Measurements from ENCODE around the genes SPDYE6, UPK3BL2, RASA4 and SRPK2.

DNA sequence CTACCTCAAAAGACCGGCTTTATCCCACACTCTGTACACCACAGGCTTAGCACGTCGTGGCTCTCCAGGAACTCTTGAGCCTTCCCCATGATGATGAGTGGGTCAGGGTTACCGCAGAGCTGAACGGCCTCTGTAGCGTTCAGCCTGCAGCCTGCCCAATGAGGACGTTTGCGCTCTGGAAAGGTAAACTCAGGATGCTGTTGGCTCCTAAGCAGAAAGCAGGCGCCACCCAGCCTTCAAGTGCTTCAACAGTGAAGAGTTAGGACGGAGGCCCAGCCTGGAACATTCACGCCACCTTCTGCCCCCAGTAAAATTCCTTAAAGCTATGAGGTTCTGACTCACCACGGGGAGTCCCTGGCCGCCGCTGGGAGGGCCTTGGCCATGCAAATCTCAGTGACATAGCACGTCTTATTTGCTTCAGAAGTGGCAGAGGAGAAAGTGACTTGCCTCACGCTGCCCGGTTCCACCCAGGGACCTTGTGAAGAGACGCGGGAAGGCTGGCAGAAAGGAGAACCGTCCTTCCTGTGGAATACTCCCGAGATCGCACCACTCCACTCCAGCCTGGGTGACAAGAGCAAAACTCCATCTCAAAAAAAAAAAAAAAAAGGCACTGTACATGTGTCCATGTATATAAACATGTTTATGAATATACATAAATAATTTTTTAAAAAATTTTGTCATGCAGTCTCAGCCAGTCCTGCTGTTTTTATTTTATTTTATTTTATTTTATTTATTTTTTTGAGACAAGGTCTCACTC, 161.4 kb upstream of the SH2B2 start:
- PRO-cap = no peak

- PRO-cap = no peak
These were observed 145.7 kb upstream of the SH2B2 start for GRCh38 chr7:102140689-102141570.

DNA sequence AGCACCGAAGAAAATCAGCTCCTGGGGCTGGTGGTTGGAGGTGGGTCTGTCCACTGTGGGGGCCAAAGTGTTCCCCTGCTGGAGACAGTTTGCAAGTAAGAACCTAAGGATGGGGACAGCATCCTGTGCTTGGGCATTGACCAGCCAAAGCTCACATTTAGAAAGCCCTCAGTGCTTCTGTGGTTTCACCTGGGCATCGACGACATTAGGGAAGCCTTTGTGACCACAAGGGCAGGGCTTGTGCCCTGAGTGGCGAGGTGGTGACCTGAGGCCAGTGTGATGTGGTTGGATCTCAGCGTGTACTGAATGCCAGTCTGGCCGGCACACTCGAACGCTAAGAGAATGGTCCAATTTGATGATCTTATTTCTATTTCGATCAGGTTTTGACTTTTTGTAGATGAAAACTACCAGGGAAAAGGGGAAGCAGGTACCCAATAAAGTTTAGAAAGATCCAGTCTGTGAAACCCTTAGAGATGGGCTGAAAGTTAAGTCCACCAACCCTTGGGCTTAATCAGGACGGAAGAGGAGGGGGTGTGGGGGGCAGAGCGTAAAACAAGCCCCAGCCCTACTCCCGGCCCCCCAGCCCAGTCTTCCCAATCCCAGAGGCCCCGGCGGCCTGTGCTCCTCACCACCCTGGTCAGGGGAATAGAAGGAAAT, 32.0 kb upstream of the SH2B2 start:
- PRO-cap = no peak

DNA sequence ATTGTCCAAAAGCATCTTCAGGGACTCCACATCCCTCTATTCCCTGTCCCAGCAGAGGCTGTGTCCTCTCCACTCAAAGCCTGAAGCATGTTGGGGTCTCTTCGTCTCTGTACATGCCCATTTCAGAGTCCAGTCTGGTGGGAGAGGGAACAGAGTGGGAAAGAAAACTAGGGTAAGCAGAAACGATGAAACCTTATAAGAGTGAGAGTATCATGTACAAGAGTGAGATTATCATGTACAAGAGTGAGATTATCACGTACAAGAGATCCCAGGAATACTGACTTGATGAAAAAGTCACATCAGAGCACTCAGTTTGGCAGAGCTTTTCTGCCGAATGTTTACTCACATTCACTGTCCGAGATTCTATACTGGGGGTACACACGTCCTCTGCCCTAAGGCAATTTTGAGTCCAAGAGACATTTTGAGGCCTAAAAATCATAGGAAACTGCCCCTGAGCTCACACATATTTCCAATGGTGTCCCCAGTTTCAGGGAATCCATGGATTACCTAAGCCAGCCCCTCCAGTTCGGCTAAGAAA, at the start of gene SPDYE6:
SPDYE6 (minus strand) TSS at position 134 of the 538 bp plus-strand sequence.
- PRO-cap = no peak

GRCh38 chr7:102426207-102426999, 7.0 kb upstream of the ORAI2 start:
- PRO-cap = bidirectional peak, plus-strand start at chr7:102426523, minus-strand start at chr7:102426399; bidirectional peak, plus-strand start at chr7:102426825, minus-strand start at chr7:102426708

- PRO-cap = no peak
These were observed 2.6 kb upstream of the ORAI2 start for GRCh38 chr7:102430701-102431325.

- PRO-cap = no peak
These were observed 3.9 kb downstream of the LRWD1 start for GRCh38 chr7:102468641-102469210.

GRCh38 chr7:102543374-102543756, at the start of gene UPK3BL2:
Gene UPK3BL2 (minus strand): TSS chr7:102543696.
- PRO-cap = no peak

DNA sequence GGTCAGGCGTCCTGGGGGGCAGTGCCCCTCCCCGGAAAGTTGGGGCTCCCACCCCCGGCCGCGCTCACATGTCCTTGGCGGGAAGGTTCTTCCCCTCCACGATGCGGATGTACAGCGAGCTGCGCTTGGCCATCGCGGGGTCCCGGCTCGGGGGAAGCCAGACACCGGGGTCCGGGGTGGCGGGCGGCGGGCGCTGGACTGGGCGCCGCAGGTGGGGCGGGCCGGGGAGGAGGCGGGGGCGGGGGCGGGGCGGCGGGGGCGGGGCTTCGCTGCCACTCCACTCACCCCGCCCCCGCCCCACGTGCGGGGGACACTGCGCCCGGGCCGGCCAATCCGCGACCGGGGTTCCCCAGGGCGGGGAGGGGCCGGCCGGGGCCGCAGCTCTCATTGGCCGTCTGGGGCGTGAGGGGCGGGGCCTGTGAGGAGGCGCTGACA, at the start of gene RASA4:
RASA4 (minus strand) TSS at position 200 of the 435 bp plus-strand sequence.
- PRO-cap = unidirectional peak, minus-strand start at position 200 of the sequence

DNA sequence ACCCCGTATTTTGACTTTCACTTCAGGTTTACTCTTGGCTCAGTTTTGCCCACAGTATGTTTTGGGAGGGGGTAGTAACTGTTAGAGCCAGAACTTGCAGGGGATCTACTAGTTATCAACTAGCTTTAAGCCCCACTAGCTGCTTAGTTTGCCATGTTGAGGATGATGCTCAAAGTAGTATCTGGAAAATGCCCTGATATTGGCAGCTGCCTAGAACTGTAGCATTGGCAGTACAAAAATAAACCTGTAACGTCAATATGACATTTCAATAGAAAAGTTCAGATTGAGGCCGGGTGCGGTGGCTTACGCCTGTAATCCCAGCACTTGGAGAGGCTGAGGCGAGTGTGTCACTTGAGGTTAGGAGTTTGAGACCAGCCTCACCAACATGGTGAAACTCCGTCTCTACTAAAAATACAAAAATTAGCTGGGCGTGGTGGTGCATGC, 10.8 kb downstream of the PMPCB start:
- PRO-cap = no peak

DNA sequence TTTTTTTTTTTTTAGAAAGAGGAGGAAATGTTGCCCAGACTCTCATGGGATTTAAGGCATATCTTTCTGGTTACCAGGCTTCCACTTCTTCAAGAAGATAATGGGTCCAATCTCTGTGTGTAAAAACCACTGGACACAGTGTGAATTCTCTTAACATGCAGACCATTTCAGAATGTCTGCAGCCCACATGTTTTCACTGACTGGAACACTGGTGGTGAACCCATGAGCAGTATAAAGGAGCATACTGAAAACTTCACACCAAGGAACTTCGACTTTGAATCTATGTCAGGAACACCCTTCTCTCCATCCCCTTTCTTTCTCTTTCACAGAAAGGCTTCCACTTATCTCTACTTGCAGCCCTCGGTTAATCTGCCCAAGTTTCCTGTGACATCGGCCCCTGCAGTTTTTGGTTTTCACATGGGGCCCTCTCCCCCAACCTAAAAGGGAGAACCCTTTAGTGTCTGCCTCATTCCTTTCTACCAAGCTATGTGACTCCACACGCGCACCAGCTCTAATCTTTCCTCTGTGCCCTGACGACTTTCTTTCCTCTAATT, 70.2 kb downstream of the RELN start:
- PRO-cap = no peak

DNA sequence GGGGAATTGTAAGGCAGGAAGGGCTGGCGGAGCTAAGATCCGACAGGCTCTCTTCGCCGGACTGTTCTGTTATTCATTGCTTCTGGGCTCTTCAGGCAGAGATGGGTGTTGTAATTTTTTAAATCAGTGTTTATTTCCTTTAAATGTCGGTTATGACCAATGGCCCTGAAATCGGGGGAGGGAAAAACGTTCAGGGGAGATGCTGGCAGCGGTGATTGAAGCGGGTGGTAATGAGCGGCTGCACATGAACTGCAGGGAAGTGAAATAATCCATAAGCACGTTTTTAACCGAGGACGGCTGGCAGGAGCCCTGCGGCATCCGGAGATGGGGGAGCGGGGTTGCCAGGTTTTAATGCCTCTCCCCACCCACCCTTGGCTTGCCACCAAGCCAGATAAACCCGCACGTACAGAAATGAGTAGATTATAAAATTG, 927 bp upstream of the RELN start:
- PRO-cap = no peak

DNA sequence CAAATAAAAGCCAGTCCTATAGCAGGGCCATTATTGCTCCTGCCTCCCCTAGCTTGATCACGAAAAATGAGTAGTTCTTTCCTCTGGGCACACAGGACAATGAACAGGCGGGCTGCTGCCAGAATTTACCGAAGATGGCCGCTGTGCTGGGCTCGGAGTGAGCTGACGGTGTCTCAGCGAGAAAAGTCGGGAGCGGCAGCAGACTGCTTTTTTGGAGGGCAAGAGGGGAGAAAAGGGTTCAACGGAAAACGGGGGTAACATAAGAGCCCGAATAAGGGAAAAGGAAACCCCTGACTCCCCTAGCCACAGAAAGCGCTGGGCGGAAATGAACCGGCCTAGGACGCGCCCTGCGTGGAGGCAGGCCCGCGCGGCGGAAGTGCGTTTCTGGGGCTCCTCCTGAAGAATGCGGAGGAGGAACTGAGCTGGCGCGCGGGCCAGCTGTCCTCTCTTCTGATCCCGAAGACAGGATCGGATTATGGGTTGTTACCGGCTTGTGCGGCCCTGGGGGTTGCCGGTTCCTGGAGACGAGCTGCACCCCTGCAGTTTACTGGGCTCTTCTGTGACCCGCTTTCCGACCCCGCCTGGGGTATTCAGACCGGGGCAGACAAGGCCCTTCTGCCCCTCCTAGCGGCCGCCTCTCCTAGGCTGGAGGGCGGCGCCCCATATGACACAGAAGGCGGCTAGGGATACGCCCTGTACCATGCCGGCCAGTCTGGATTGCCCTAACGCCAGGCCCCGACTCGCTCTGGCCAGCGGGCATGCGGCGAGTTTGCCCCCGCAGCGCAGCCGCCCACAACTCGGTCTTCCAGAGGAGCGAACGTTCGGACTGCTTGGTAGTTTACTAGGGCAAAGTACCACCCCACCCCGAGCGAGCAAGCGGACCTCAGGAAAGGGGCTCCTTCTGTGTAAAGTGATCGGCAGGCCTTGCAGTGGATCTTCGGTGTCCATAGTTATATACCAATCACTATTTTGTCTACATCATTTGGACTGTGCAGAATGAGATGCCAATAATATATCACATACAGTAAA, 30.1 kb upstream of the KMT2E start:
- PRO-cap = bidirectional peak, plus-strand start at position 128 of the sequence, minus-strand start at position 101 of the sequence; bidirectional peak, plus-strand start at position 400 of the sequence, minus-strand start at position 378 of the sequence; bidirectional peak, plus-strand start at position 710 of the sequence, minus-strand start at position 590 of the sequence

GRCh38 chr7:105017722-105018337, 3.8 kb downstream of the KMT2E start:
- PRO-cap = unidirectional peak, minus-strand start at chr7:105017822; unidirectional peak, minus-strand start at chr7:105017897

- PRO-cap = no peak
These were observed 93.3 kb downstream of the KMT2E start for GRCh38 chr7:105107215-105107893.

DNA sequence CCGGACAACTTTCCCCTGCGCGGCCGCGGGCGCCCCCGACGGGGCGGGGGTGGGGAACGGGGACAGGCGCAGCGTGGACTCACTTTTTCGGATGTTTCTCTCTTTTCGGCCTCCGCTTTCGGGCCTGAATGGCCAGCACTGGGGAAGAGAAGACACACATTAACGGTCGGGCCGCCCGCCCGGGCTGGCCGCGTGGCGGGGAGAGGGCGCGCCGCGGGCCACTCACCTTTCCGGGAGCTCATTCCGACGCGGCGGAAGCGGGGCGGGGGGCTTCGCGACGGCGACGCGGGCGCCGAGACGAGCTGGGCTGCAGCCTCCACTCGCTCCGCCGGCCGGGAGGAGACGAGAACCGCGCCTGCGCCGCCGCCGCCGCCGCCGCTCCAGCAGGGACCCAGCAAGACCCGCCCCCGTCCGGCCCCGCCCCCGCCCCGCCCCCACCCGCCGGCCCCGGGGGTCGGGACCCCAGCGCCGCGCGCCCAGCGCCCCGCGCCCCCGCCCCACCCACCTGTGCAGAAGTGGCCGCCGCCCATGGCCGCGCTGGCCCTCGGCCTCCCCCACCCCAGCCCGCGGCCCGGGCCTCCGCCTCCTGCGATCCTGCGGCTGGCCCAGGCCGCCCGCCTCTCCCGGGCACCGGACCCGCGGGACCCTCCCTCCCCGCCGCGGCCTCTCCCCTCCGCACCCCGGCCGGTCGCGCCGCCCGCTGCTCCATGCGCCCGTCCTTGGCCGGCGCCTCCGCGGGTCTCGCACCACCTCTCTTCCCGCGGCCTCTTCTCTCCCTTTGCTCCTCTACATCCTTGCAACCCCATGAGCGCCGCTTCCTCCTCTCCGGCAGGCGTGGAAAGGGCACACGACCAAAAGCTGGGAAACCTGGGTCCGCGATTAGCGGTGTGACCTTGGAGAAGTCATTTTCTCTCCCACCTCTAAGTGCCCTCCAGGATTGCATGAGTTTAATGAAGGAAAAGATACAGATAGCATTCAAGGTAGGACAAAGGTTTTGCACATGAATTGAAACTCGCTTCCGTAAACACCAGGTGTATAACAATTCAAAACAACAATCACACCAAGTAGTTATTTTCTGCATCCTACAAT, at the start of gene SRPK2:
SRPK2 (minus strand) TSS at position 357 of the 1,089 bp plus-strand sequence.
- PRO-cap = bidirectional peak, plus-strand start at position 437 of the sequence, minus-strand start at position 337 of the sequence

DNA sequence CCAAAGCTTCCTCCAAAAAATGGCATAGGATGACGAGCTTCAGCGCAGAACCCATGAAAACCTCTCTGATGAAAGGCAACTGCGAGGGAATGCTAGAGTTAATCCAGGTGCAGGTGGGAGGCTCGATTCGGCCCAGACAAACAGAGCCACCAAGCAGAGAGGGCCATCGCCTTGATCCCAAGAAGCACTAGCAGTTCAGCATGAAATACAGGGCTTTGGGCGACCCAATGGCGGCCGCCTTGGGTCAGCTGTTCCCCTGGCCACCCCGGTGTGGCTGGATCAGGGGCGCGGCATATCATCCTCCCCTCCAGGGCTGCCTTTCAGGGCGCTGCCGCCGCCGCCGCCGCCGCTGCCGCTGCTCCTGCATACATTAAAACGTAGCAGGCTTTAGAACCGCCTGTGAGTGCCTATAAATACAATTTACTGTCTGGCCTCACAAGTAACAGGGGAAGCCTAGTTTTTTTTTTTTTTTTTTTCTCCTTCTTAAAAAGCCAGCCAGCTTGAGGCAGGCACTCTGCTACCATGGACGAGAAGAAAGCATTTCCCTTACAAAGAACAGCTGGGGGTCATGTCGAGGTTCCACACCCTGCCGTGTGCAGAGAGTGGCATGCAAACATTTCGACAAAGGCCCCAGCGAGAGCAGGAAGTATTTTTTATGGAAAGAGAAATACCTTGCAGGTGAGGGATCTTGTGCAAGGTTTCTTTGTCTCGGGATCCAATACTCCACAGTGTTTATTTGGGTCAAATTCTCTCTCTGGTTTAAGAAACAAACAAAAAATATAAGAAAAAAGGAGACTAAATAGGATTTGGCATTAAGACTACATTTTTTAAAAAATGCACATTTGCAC, 57.7 kb upstream of the EFCAB10 start:
- PRO-cap = no peak

GRCh38 chr7:105690972-105691519, 109.8 kb upstream of the EFCAB10 start:
- PRO-cap = bidirectional peak, plus-strand start at chr7:105691278, minus-strand start at chr7:105691169; bidirectional peak, plus-strand start at chr7:105691558, minus-strand start at chr7:105691412

- PRO-cap = no peak
These were observed 38.2 kb upstream of the CDHR3 start for GRCh38 chr7:105924887-105925279.

DNA sequence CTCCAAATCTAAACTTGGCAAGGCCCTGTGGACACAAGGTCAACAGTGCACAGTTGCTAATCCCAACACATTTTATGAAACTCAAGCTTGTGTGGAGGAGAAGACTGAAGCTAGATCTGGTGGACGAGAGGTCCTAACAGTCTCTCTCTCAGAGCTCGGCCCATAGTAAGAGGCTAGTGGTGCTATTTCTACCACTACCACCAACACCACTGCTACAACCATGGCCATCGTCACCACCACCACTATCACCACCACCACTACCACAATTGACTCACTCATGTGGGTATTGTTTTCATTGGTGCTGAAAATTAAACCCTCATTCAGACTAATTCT, 28.3 kb upstream of the CDHR3 start:
- PRO-cap = no peak